Liver (tissue), 9 donors: ENCODE data around the gene DNM1L.

DNA sequence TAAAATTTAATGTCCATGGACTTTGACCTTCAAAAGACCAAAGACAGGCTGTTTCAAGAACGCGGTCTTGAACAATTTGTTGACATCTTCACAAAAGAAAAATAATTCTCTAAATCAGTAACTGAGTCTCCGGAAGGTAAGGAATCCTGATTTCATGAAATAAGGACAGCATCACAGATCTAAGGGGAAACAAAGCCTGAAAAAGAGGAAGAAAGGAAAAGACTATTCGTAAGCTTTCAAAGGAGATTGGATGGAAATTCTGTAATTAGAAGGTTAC, 107.3 kb upstream of the FAR2 start:
- PRO-cap, 5 experiments: no peak in any of the 5 experiments
- RAMPAGE, long total RNA, 2 experiments: no peak in any of the 2 experiments
- RRBS: no CpG with 5 or more reads among the region's 4 CpGs

DNA sequence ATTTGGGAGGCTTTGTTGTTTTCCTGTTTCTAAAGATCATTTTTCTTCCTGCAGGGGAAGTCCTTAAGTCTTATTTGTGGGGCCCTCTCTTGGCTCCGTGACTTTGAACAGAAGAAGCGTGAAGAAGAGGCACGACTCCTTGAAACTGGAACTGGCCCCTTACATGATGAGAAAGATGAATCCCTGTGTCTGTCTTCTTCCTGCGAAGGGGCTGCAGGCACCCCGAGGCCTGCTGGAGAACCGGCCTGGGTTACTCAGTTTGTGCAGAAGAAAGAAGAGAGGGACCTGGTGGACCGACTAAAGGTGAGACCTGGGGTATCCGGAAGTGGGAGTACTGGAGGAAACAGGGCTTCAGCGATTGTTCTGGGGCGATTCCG, 10.1 kb downstream of the DDX11 start:
- PRO-cap, 5 experiments: no peak in any of the 5 experiments
- RAMPAGE, long total RNA, 2 experiments: no peak in any of the 2 experiments
- RRBS: no CpG with 5 or more reads among the region's 11 CpGs

DNA sequence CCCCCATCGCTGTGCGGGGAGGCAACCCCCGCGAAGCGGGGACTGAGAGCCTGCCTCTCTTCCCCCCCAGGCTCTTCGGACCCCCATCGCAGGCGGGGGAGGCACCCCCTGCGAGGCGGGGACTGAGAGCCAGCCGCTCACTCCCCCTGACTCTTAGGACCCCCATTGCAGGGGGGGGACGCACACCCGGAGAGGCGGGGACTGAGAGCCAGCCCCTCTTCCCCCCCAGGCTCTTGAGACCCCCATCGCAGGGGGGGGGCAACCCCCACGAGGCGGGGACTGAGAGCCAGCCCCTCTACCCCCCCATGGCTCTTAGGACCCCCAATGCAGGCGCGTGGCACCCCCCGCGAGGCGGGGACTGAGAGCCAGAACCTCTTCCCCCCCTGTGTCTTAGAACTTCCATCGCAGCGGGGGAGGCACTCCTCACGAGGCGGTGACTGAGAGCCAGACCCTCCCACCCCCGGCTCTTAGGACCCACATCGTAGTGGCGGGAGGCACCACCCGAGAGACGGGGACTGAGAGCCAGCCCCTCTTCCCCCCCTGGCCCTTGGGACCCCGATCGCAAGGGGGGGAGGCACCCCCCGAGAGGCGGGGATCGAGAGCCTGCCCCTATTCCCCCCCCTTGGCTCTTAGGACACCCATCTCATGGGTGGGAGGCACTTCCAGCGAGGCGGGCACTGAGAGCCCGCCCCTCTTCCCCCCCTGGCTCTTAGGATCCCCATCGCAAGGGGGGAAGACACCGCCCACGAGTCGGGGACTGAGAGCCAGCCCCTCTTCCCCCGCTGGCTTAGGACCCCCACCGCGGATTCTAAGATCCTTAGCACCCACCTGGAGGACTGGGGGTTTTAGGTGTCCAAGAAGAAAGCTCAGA, 44.6 kb downstream of the DDX11 start:
- PRO-cap, 5 experiments: no peak in any of the 5 experiments
- RAMPAGE, long total RNA, 2 experiments: no peak in any of the 2 experiments
- RRBS: no CpG with 5 or more reads among the region's 46 CpGs

- PRO-cap, 5 experiments: no peak in any of the 5 experiments
- RAMPAGE, long total RNA, 2 experiments: no peak in any of the 2 experiments
- RRBS: no CpG with 5 or more reads among the region's 4 CpGs
Observed at GRCh38 chr12:31162925-31163178, 89.2 kb downstream of the DDX11 start.

DNA sequence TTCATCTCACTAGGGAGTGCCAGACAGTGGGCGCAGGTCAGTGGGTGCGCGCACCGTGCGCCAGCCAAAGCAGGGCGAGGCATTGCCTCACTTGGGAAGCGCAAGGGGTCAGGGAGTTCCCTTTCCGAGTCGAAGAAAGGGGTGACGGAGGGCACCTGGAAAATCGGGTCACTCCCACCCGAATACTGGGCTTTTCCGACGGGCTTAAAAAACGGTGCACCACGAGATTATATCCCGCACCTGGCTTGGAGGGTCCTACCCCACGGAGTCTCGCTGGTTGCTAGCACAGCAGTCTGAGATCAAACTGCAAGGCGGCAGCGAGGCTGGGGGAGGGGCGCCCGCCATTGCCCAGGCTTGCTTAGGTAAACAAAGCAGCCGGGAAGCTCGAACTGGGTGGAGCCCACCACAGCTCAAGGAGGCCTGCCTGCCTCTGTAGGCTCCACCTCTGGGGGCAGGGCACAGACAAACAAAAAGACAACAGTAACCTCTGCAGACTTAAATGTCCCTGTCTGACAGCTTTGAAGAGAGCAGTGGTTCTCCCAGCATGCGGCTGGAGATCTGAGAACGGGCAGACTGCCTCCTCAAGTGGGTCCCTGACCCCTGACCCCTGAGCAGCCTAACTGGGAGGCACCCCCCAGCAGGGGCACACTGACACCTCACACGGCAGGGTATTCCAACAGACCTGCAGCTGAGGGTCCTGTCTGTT, 89.7 kb downstream of the DDX11 start:
- PRO-cap, 5 experiments: no peak in any of the 5 experiments
- RAMPAGE, long total RNA, 2 experiments: no peak in any of the 2 experiments
- RRBS: no CpG with 5 or more reads among the region's 28 CpGs

DNA sequence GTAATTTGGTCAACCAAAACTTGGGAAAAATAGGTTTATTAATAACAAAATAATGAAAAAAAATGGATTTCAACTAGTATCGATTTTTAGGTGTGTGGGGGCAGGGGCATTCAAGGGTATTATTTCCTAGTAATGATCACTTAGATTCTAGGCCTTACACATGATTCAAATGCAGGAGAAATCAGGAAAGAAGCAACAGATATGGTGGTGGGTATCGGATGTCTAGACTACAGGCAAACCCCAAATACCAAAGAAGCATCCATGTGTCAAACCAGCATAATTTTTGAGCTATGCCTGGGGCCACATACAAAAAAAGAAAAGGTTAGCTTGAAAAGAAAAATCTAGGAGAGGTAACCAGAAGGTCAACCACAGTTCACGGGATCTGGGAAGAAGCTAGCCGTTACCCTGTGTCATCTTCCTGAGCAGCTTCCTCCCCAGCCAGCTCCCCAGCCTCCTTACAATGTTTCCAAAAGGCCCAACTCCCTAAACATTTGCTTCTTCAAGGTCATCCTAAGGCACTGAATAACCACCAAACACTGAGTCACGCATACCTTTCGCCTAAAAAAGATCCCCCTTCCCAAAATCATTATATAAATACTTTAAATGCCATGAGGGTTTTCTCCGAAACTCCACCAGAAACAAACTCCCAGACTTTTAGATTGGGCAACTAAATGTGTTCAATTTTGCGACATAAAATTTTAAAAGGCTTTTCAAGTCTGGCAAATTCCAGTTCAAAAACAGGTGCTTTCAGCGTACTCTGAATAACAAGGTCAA, 3.1 kb downstream of the SINHCAF start:
- PRO-cap, 5 experiments: no peak in any of the 5 experiments
- RAMPAGE, long total RNA, 2 experiments: no peak in any of the 2 experiments
- RRBS: no CpG with 5 or more reads among the region's 9 CpGs

- PRO-cap, 5 experiments: no peak in any of the 5 experiments
- RAMPAGE, long total RNA, 2 experiments: no peak in any of the 2 experiments
- RRBS: no CpG with 5 or more reads among the region's 5 CpGs
Observed at GRCh38 chr12:31325795-31325972, 266 bp downstream of the SINHCAF start.

GRCh38 chr12:31368514-31369476, 42.8 kb upstream of the SINHCAF start:
- PRO-cap, 5 experiments: no peak in any of the 5 experiments
- RAMPAGE, long total RNA, 2 experiments: no peak in any of the 2 experiments
- RRBS: no CpG with 5 or more reads among the region's 12 CpGs

GRCh38 chr12:31570861-31571344, 20.0 kb downstream of the DENND5B start:
- PRO-cap, 5 experiments: no peak in any of the 5 experiments
- RAMPAGE, long total RNA, 2 experiments: no peak in any of the 2 experiments
- RRBS: no CpG with 5 or more reads among the region's 5 CpGs

GRCh38 chr12:31748965-31749847, 20.4 kb upstream of the AMN1 start:
- PRO-cap, 5 experiments: peak in 1 of 5 experiments; most common minus-strand start chr12:31749219 (in 1)
- RAMPAGE, long total RNA, 2 experiments: no peak in any of the 2 experiments
- RRBS: no CpG with 5 or more reads among the region's 11 CpGs

DNA sequence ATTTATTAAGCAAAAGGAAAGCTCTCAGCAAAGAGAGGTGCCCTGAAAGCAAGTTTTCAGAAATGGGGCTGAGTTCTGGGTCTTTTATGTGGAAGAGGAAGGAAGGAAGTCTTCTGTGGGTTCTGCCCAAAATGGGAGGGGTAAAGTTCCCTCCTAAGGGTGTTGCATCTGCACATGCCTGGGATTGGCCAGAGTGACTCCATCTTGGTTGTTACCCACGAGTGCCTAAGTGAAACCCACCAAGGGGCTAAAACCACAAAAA, 40.6 kb upstream of the H3-5 start:
- PRO-cap, 5 experiments: no peak in any of the 5 experiments
- RAMPAGE, long total RNA, 2 experiments: no peak in any of the 2 experiments
- RRBS: no CpG with 5 or more reads among the region's 1 CpG

DNA sequence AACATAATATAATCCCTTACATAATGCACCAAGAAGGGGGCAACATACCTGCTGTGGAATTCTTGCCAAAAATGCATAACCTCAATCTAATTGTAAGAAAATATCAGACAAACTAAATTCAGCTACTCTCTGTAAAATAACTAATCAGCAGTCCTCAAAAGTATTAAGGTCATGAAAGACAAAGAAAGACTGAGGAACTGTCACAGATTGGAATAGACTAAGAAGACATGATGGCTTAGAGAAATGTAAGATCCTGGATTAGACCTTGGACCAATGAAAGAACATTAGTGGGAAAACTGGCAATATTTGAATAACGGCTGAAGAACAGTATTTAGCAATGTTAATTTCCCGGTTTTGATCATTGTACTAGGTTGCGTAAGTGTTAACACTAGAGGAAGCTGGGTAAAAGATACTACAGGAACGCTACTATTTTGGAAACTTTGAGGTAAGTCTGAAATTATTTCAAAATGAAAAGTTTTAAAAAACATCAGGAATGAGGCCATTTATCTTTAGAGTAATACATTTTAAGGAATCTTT, 68.3 kb upstream of the H3-5 start:
- PRO-cap, 5 experiments: peak in 2 of 5 experiments; most common plus-strand start position 391 of the sequence (in 2); most common minus-strand start position 214 of the sequence (in 2)
- RAMPAGE, long total RNA, 2 experiments: no peak in any of the 2 experiments
- RRBS: no CpG with 5 or more reads among the region's 4 CpGs

DNA sequence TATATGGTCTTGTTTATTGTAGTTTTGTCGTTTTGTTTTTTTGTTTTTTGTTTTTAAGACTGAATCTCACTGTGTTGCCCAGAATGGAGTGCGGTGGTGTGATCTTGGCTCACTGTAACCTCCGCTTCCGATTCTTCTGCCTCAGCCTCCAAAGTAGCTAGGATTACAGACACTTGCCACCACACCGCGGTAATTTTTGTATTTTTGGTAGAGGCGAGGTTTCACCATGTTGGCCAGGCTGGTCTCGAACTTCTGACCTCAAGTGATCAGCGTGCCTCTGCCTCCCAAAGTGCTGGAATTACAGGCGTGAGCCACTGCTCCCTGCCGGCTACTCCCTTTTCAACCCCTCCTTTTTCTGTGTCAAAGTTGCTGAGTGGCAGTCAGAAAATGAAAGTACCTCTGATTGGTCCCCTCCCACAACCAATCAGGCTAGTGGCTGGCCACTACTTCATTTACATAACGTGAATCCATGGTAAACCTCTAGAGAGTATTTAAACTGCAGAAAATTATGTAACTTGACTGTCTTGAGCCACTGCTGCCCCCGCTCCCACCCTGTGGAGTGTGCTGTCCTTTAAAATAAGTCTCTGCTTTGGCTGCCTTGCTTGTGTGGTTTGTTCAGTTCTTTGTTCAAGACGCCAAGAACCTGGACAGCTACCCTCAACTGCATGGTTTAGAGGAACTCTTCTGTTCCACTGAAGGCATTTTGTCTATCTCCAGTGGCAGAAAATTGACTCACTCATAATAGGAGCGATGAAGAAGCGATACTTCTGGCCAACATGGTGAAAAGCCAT, 5.9 kb downstream of the RESF1 start:
- PRO-cap, 5 experiments: no peak in any of the 5 experiments
- RAMPAGE, long total RNA, 2 experiments: no peak in any of the 2 experiments
- RRBS: no CpG with 5 or more reads among the region's 16 CpGs

GRCh38 chr12:32473026-32473789, 73.8 kb downstream of the FGD4 start:
- PRO-cap, 5 experiments: no peak in any of the 5 experiments
- RAMPAGE, long total RNA, 2 experiments: no peak in any of the 2 experiments
- RRBS: no CpG with 5 or more reads among the region's 22 CpGs

- PRO-cap, 5 experiments: no peak in any of the 5 experiments
- RAMPAGE, long total RNA, 2 experiments: no peak in any of the 2 experiments
- RRBS: no CpG with 5 or more reads among the region's 8 CpGs
Observed at GRCh38 chr12:32493143-32494006, 94.0 kb downstream of the FGD4 start.

GRCh38 chr12:32568282-32568552, 110.9 kb upstream of the DNM1L start:
- PRO-cap, 5 experiments: no peak in any of the 5 experiments
- RAMPAGE, long total RNA, 2 experiments: no peak in any of the 2 experiments
- RRBS: no CpG with 5 or more reads among the region's 1 CpG

- PRO-cap, 5 experiments: no peak in any of the 5 experiments
- RAMPAGE, long total RNA, 2 experiments: no peak in any of the 2 experiments
- RRBS: no CpG with 5 or more reads among the region's 9 CpGs
Observed at GRCh38 chr12:32615572-32616082, 63.5 kb upstream of the DNM1L start.

GRCh38 chr12:32678893-32679802, at the start of gene DNM1L:
TSS of gene DNM1L (plus strand) at chr12:32679301.
- PRO-cap, 5 experiments: peak in 5 of 5 experiments; most common plus-strand start chr12:32679320 (in 5); most common minus-strand start chr12:32679159 (in 5)
- RAMPAGE, long total RNA, 2 experiments: start-site peak on the plus strand in 1 of 2 experiments, at chr12:32679263-32679303 at its widest, 318 reads per replicate
- RRBS: 2% methylated on average over 11 of the region's 72 CpGs

DNA sequence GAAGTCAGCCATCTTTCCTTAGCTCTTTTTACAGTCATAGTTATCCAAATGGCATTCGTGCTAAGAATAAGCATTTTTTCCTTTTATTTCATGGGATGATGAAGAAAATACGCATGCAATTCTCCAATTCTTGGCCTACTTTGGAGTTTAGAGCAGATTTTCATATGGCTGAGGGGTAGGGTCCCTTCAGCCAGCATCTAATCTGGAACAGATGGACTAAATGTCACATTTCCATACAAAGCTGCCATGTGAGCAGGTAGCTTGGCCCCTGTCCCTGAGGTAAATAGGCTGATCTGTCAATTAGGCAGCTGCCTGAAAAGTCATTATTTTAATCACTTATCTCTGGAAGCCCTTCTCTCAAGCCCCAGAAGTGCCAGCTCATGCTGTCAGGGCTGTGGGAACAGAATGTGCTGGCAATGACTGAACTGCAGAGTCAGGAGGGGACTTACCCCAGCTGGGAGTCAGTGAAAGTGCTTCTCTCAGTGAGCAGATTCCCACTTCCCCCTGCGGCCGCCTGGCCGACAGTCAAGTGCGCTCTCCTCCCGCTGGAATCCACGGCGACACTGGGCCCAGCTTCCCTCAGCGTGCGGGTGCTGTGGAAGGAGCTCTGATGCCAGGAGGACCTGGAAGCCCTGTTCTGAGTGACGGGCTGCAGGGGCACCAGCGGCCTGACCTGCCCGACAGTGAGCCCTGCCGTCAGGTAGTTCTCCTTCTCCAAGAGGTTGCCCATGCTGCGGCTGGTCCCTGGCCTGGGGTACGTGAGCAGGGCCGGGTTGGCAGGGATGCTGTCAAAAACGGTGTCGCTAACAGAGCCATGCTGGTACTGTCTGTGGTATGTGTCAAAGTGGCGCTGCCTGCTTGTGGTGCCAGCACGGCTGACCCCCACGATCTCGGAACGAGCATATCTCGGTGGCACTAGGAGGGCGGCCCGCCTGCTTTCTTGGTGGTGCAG, 18.9 kb downstream of the PKP2 start:
- PRO-cap, 5 experiments: no peak in any of the 5 experiments
- RAMPAGE, long total RNA, 2 experiments: no peak in any of the 2 experiments
- RRBS: no CpG with 5 or more reads among the region's 28 CpGs

DNA sequence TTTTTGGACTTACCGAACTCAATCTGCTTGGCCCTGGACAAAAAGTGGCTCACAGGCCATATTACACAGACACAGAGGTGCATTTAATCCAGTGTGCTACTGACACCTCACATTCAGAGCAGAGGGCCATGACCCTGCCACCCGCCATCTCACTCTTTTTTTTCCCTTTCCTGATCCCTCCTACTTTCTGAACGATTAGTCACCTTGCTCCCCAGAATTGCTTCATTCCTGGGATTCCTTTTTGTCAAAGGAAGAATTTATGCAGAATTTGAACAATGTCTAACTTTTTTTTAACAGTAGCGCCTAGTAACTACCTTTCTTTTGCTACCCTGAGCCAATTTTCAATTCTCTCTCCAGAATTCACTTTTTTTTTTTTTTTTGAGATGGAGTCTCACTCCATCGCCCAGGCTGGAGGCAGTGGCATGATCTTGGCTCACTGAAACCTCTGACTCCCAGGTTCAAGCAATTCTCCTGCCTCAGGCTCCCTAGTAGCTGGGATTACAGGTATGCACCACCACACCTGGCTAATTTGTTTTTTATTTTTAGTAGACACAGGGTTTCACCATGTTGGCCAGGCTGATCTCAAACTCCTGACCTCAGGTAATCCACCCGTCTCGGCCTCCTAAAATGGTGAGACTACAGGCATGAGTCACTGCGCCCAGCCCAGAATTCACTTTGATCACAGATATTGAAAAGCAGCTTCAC, 4.5 kb downstream of the PKP2 start:
- PRO-cap, 5 experiments: no peak in any of the 5 experiments
- RAMPAGE, long total RNA, 2 experiments: no peak in any of the 2 experiments
- RRBS: no CpG with 5 or more reads among the region's 8 CpGs